ENCODE measurements around the gene VASH1.

DNA sequence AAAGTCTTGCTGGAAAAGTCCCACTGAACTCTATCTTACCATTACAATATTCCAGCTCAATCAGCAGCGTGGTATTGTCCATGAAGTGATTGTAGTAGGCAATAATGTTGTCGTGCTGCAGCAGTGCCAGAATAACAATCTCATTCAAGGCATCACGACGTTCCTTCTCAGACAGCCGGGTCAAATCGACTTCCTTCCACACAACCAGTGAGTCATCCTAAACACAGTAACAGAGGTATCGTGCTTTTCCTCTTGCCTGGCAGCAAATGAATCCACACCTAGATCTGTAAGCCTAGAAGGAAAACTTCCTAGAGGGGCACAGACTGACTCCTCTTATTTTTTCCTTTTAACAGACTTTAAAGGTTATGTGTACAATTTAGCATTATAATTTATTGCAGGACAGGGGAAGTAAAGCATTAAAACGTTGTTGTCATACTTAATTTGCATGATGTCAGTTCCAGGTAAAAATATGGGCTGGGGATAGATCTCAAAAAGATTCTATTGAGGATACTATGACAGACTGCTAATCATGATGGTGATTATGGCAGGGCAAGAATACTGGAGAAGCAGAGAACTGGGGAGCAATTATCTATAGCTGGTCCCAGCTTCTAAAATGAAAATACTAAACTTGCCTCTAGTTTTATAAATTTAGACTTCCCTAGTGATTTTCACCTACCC lies 2.7 kb downstream of the NEK9 start:
- PRO-cap, result no peak
- RAMPAGE, long total RNA, 4 experiments, result no peak in any of the 4 experiments

DNA sequence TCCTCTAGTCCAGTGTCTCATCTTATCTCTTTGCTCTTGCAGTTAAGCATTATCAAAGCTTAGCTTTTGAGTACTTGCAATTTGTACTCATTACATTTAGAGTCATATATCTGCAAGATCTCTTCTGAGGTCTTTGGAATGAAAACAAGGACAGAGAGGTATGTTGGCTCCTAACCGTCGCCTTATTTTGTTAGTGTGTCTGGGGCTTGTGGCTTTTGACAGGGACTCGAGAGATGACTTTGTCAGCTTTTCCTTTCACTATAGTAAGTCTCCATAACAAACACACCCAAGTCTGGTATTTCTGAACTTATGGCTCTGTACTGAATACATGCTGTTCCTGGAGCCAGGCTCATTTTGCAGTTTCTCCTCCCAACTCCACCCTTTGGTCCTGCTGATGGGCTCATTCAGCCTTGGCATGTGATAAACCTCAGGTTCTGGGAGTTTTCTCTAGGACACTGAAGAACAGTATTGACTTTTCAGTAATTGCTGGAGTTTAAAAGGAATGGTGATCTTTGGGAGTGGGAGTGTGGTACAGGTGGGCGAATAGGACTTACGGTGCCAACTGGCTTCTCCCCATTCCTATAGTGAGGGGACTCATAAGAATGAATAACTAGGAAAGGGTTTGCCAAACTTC lies 27.7 kb upstream of the TMED10 start:
- PRO-cap, result no peak
- RAMPAGE, long total RNA, 4 experiments, result no peak in any of the 4 experiments

- PRO-cap, result no peak
- RAMPAGE, long total RNA, 4 experiments, result no peak in any of the 4 experiments
Measured at GRCh38 chr14:75223649-75224176, 47.3 kb upstream of the TMED10 start.

- PRO-cap, result no peak
- RAMPAGE, long total RNA, 4 experiments, result no peak in any of the 4 experiments
Measured at GRCh38 chr14:75380774-75381228, 47.0 kb upstream of the JDP2 start.

GRCh38 chr14:75401320-75401892 lies 26.4 kb upstream of the JDP2 start:
- PRO-cap, result no peak
- RAMPAGE, long total RNA, 4 experiments, result no peak in any of the 4 experiments

DNA sequence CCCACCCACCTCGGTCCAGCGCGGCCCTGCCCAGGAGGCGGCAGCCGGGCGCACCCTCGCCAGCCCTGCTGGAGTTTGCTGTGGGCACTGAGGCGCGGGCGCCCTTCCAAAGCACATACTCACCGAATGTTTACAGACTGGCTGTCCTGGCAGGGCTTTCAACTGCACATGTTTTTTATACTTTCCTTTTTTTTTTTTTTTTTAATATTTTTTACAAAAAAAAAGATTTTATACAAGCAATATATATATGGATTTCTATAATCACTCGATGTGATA lies 42.1 kb downstream of the JDP2 start:
- PRO-cap, result no peak
- RAMPAGE, long total RNA, 4 experiments, result no peak in any of the 4 experiments

GRCh38 chr14:75479060-75479433 lies 43.2 kb upstream of the BATF start:
- PRO-cap, result no peak
- RAMPAGE, long total RNA, 4 experiments, result no peak in any of the 4 experiments

DNA sequence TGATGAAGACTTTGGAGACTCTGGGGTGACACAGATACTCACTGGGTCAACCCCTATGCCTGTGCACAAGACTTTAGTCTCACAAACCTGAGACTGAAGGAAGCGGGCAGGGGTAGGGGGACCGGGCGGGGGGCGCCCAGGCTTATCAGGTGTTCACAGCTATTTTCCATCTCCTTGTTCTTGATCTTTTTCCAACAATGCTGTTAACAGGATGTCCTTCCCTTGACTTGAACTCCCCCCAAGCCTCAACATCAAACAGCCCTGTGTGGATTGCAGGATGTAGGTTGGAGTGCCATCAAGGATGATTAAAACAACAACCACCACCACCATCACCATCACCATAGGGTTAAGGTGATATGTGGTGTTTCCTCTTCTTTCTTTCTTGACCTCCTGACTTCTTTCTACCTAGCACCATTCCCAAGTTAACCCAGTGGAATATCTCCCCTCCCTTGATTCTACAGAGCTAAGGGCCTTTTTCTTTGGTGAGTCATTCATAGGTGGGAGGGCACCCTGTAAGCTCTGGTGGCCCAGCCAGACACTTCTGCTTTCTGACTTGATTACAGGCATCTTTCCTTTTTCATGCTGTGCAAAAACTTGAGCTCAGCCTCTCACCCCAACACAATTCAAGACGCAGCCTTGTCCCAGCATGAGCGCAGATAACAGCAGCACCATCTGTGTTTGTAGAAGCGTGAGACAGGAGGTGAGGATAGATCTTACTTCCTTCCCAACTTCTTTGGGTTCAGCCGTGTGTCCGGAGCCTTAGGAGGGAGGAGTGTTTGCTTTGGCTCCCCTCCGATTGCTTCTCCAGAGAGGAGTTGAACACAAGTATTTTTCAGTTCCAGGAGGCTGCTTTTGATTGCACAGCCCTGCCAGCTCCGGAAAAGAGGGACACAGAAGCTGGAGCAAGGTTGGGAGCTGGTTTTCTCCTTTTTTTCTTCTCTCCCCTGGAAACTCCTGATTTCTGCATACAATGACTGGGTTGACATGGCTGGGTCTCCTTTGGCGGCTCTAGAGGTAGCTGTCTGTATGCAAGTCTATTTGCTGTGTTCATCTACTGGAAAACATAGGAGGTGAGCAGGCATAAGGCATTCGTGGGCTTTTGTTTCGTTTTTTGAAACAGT lies 26.9 kb downstream of the FLVCR2 start:
- PRO-cap, result no peak
- RAMPAGE, long total RNA, 4 experiments, result no peak in any of the 4 experiments

GRCh38 chr14:75627296-75627997 lies 33.2 kb downstream of the ERG28 start:
- PRO-cap, result no peak
- RAMPAGE, long total RNA, 4 experiments, result no peak in any of the 4 experiments

DNA sequence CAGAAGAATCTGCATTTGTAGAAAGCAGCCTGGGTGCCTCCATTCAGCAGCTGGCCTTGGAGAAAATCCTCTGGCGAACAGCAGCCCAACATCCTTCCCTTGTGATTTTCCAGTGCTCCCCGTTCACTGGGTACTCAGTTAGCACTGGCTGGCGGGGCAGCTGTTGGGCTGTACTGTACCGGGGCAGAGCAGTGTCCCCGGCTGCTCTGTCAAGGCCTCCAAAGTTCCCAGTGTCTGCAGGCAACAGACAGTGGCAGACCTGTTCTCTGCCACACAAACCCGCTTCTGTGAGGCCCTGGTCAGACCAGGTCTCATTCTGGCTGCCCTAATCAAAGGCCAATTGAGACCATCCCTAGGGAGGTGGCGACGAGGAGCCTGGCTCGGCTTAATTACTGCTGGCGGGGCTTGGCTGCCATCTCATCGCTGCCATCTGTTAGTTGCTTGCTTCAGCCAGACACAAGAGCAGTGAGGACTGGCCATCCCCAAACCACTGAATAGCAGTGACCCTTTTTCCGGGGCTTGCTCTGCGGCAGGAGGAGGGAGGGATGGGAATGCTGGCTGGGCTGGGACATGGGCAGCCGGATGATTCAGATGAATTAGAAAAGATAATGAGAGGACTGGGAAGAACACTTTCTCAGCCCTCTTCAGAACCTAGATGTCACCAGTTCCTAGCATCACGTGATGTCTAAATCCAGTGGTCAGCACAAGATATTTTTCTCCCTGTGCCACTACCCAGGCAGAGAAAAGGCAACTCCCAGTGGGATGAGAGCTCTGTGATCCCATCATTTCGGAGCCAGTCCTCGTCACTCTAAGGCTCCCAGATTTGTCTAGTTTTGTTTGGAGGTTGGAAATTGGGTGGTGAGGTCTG lies 24.5 kb downstream of the ERG28 start:
- PRO-cap, result no peak
- RAMPAGE, long total RNA, 4 experiments, result no peak in any of the 4 experiments

GRCh38 chr14:75646750-75647234 lies 13.9 kb downstream of the ERG28 start:
- PRO-cap, result no peak
- RAMPAGE, long total RNA, 4 experiments, result no peak in any of the 4 experiments

DNA sequence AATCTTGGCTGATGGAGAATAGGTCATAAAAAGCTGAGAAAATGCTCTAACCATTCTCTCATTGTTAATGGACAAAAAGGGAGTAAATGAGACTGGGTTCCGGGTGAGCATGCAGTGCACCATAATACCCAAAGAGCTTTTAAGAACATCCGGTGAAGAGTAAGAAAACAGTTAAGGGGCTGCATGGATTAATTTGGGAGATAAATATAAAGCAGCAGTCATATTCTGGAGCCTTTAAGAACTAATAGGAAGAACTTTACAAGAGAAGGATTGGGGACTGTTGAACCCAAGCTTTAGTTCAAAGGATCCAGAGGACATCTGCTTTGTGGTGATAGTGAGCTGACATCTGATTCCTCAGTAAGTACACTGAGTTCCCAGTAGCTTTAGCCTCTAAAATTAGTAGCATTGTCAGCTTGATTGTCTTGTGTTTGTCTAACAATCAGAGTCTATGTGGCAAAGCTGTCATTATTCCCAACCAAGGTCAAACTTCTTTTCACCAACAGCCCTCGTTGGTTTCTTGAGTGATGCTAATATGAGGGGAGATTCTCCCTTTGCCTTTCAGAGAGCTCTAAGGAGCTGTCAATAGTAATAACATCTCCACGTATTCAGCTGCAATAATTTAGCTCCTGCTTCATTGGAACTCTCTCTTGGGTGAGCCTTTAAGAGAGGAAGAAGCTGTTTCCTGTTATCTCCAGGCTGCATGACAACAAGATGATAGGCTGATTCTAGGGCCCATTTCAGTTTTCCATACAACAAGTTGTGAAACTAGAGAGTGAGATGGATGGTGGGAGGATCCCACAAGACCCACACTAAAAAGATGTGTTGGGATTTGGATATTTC lies 46.8 kb downstream of the TGFB3 start:
- PRO-cap, result no peak
- RAMPAGE, long total RNA, 4 experiments, result no peak in any of the 4 experiments

DNA sequence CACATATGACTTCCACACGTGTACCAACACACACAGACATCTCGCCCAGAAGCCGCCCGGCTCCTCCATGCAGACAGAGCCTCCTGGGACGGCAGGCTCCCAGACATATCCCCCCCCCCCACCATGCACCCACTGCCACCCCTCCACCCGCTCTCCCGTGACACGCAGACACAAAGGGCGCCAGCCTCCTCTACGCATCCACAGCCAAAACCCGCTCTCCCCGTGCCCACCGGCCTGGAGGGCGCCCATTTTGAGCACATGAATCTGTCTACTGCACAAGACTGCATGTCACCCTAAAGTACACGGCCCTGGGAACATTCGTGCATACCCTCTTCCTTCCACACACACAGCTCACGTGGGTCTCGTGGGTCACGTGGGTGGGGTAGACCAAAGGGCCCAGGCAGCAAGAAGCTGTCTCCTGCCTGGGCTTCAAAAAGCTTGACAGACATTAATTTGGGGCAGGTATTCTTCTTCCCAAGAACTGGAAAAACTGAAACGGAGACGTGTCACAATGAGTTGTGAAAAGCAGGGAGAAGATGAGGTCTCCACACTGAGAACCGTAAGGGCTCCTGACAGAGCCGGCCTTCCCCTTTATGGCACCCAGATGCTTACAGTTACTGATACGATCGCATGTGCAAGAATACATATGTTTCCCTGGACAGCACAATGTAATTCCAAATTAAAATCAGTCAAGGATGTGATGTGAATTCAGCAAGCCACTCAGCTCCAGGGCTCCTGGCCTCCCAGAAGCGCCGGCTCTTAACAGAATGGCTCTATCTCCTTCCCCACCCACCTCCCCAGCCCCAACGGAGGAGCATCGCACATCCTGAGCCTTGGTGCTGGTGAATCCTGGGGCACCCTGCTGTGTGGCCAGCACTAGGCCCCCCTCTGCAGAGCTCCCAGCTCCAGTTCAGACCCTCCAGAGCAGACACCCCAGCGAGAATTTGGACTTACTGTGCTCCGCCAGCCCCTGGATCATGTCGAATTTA lies 1.9 kb downstream of the TGFB3 start:
- PRO-cap, result no peak
- RAMPAGE, long total RNA, 4 experiments, result no peak in any of the 4 experiments

- PRO-cap, result no peak
- RAMPAGE, long total RNA, 4 experiments, result no peak in any of the 4 experiments
Measured at GRCh38 chr14:75989109-75989549, 3.6 kb downstream of the IFT43 start.

DNA sequence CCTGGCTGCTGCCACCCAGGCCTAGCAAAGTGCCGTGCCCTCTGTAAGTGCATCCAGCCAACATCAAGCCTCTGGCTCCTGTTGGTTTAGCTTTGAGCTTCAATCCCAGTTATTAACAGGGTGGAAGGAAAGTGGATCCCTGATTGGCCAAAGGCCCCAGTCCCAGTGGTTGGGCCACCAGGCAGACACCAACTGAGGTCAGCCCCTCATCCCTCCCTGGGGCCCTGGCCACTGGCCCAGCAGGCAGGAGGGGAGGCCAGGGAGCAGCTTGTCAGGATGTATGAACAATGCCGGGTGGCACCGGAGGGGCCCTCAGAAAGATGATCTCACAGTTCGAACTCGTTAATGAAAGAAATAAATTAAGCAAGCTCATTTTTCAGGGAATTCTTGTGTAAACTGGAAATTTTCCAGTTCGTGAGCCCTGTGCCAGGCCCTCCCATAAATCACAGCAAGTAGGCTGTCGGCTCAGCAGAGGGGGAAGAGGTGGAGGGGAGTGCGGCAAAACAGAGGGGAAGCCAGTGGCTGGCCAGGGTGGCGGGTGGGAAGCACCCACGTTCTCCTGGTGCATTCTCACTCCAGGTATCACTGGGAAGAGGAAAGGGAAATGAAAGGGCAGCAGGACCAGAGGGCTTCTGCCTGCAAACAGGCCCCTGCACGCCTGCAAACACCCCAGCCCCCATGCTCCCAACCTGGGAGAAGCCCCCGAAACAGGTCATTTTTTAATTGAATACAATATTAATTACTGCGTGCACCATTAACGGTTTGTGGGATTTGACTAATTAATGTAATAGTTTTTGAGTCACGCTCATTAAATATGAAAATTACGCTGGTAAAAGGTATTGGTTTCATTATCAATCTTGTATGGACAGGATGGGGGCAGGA lies 176.9 kb upstream of the VASH1 start:
- PRO-cap, result no peak
- RAMPAGE, long total RNA, 4 experiments, result no peak in any of the 4 experiments

GRCh38 chr14:76761129-76761837 lies at the start of gene VASH1:
TSS of gene VASH1 (plus strand) at chr14:76761468.
- PRO-cap, result no peak
- RAMPAGE, long total RNA, 4 experiments, result no peak in any of the 4 experiments

- PRO-cap, result no peak
- RAMPAGE, long total RNA, 4 experiments, result no peak in any of the 4 experiments
Measured at GRCh38 chr14:76772704-76773412, 11.6 kb downstream of the VASH1 start.

GRCh38 chr14:76774389-76774963 lies 13.2 kb downstream of the VASH1 start:
- PRO-cap, result no peak
- RAMPAGE, long total RNA, 4 experiments, result no peak in any of the 4 experiments

DNA sequence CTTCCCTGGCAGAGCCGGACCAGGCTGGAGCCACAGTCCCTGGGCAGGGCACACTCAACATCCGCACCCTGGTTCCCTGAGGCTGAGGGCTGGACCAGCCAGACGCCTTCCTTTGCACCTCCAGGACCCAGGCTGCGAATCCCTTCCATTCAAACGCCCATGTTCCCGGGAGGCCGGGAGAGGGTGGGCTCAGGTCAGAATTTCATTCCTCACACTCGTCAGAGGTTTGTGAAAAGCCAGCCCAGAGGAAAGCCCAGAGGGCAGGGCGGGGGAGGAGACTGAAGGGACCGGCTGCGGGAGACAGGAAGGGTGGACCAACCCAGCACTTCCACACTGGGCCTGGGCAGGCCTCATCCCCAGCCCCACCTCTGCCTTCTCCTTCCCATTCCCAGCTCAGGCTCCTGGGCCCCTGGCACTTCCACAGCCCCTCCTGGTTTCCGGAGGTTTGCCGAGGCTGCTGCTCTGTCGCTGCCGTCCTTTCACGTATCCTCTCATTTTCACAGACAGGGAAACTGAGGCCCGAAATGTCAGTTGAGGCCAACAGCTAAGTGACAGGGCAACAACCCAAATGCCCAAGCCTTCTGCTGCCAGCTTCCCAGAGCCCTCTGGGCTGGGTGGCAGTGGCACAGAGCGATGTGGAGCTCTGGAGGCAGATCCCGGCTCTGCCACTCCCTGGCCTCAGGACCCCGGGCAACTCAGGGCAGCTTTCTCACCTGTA lies 58.8 kb downstream of the LRRC74A start:
- PRO-cap, result no peak
- RAMPAGE, long total RNA, 4 experiments, result no peak in any of the 4 experiments

DNA sequence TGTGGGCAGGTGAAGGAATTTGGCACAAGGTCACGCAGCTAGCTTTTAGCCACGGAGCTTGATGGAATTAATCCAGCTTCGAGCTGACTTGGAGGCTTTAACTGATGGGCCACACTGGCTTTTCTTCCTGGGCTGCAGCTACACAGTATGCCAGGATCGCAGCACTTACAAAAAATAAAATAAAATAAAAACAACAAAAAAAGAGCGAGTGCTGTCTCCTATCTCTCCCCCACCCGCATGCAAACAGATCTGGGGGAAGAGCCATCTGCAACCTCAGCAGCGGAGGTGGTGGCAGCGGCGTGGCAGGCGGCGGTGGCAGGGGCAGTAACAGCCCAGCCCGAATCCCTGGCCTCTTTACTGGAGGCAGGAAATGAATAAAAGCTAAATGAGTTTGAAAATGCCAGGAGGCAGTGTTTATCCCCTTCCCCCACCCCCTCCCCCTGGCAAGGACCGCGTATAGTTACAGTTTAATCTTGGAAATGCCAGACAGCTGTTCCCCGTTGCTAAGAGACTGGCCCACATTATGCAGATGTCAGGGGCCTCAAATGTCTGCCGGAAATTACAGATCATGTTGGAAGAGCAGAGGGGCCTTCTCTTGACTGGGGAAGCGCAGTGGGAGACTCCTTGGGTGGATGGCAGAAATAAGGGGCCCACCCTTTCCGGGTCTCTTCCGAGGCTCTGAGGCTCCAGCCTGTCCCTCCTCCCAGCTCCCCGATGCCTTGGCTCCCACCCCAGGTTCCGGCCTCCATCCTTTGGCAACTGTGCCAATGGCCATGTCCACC lies 93.6 kb downstream of the LRRC74A start:
- PRO-cap, result no peak
- RAMPAGE, long total RNA, 4 experiments, result no peak in any of the 4 experiments

Measured in omental fat pad (tissue), 4 donors.